Astrocyte (in vitro differentiated cells and primary cell): ENCODE measurements around the genes BBS1, ACTN3, RBM4 and GSTP1.

DNA sequence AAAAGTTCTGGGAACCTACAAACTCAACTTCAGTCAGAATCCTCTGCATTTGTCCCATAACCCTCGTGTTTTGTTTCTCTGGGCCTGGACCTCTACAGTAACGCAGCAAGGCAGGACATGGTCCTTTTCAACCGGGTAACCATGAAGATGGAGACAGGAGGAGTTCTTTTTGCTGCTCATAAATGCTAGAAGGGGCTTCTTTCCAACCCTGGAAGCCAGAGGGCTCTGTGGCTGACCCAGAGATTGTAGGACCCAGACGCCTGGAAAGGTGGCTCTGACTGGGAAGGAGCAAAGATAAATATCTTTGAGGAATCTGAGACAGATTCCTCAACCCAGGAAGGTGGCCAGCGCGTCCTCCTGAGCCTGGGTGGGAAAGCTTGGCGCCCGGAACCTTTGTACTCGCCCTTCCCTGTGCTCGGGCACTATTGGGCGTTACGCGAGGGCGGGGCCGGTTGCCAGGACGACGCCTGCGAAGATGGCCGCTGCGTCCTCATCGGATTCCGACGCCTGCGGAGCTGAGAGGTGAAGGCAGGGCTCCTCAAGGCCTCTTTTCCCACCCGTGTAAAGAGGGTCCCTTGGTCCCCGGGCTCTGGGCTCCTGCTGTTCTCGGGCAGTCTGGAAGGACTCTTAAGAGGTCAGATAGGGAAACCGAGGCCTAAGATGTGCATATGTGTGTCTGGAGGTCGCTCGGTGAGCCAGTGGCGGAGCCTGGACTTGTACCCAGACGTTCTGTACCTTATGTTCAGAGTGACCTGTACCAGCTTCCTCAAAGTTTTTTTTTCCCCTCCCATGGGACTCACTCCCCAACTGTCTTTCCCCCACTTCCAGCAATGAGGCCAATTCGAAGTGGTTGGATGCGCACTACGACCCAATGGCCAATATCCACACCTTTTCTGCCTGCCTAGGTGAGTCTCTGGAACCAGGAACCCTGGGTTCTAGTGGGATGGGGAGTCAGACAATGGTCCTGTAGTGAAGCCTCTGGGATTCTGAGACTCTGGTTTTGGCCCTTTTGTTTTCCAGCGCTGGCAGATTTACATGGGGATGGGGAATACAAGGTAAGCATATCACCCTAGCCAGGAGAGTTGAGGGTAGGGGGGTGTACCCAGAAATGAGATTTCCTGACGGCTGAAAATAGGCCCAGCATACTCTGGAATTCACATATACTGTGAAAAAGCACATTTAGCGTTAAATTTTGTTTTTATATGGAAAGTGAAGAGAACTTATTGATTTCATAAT lies at the start of gene BBS1:
Gene BBS1 (plus strand): TSS at position 451 of the 1,236 bp plus-strand sequence.
- PRO-cap, result bidirectional peak, plus-strand start at position 451 of the sequence, minus-strand start at position 366 of the sequence
- RRBS, 2 experiments, result 2% methylated on average over 8 of the region's 38 CpGs

DNA sequence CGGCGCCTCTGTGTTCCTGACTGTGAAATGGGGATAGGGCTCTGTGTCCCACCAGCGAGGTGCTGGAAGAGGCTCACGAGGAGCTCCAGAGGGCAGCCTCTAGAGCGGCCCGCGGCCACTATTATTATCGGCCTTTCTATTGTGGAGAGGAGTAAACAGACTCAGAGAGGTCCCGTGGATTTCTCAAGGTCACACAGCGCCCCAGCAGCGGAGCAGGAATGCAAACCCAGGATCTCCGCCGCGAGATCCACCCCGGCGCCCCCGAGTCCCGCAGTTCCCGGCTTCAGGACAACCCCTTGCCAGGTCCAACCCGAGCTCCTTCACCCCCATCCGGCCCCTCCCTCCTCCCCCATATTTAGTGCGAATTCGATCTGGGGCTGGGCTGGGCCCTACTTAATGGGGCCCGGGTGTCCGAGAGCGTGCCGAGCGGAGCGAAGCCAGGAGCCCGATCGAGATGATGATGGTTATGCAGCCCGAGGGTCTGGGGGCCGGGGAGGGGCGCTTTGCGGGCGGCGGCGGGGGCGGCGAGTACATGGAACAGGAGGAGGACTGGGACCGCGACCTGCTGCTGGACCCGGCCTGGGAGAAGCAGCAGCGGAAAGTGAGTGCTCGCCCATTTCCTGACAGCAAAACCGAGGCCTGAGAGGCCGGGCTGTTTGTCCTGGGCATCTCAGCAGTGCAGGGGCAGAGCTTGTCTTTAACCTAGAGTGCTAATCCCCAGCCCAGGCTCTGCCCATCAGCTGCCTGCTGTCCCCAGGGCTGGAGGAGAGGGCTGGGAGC lies at the start of gene ACTN3:
Gene ACTN3 (plus strand): TSS at position 420 of the 780 bp plus-strand sequence.
- PRO-cap, result no peak
- RRBS, 2 experiments, result 6 to 8% methylated on average over 24 of the region's 47 CpGs

DNA sequence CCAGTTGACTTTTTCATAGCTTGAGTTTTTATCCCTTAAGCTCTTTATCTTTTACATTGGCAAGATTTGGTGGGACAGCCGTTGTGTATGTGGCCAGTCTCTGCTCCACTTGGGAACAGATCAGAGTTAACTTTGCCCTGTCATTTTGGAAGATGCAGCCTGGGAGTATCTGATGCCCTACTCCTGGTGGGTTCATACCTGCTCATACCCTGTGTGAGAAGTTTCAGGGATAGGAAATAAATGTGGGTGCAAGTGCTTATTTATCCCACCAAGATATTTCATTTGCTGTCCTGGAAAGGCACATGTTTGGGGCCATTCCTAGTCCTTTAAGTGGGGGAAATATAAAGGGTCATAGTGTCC lies 1.6 kb downstream of the RBM14 start:
- PRO-cap, result no peak
- RRBS, 2 experiments, result no CpG with 5 or more reads among the region's 1 CpG

DNA sequence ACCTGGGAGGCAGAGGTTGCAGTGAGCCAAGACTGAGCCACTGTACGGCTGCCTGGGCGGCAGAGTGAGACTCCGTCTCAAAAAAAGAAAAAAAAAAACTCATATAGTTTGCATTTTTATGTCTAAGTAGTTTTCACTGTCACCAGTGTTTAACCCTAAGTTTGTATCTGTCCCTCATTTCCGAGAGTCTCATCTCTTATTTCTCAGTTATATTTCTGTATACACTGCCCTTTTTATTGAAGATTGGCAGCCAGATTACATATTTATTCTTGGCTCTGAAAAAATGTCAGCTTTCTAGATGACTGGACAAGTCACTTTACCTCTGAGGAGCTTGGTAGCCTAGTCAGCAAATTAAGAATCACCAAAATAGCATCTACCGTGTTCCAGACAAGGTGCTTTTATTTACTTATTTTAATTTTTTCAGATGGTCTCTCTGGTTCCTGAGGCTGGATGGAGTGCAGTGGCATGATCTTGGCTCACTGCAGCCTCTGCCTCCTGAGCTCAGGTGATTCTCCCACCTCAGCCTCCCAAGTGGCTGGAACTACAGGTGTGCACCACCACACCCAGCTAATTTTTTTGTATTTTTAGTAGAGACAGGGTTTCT lies 5.6 kb upstream of the RBM4 start:
- PRO-cap, result no peak
- RRBS, 2 experiments, result no CpG with 5 or more reads among the region's 5 CpGs

DNA sequence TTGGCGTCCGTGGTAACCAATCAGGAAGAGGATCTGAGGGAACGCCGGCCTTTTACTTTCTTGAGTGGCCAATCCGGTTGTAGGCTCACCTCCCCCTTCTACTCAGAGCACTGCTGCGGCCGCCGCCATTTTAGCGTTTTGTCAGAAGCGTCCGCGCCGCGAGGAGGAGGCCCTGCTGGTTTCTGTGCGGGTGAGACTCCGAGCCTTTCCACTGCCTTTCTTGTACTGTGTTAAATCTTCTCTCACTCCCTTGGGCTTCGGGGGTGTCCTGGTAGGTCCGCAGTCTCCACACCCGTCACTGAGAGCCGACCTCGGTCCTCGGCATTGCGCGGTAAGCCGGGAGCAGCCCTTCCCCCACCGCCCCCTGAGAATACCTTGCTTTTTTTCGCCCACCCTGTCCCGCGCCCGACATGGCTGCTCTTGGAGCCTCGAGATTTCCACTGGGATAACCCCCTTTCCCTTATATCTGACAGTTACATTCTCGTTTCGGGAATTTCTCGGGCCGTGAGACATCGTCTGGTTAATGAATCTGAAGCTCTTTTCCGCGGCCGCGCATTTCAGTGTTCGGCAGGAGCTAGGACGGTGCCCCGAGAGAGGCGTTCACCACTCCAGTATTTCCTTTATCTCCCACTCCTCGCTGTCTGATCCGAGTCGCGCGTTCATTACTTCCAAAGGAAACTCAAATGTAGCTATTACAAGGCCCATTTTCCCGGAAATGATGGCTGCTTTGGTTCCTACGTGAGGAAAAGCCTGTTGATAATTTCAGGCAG lies at the start of gene RBM4:
Gene RBM4 (plus strand): TSS at position 141 of the 770 bp plus-strand sequence.
- PRO-cap, result bidirectional peak, plus-strand start at position 144 of the sequence, minus-strand start outside the sequence; bidirectional peak, plus-strand start at position 553 of the sequence, minus-strand start at position 227 of the sequence
- RRBS, 2 experiments, result 2 to 4% methylated on average over 4 of the region's 51 CpGs

GRCh38 chr11:66686239-66686756 lies 8.6 kb upstream of the RBM4B start:
- PRO-cap, result no peak
- RRBS, 2 experiments, result 92 to 98% methylated on average over 3 to 4 of the region's 12 CpGs

DNA sequence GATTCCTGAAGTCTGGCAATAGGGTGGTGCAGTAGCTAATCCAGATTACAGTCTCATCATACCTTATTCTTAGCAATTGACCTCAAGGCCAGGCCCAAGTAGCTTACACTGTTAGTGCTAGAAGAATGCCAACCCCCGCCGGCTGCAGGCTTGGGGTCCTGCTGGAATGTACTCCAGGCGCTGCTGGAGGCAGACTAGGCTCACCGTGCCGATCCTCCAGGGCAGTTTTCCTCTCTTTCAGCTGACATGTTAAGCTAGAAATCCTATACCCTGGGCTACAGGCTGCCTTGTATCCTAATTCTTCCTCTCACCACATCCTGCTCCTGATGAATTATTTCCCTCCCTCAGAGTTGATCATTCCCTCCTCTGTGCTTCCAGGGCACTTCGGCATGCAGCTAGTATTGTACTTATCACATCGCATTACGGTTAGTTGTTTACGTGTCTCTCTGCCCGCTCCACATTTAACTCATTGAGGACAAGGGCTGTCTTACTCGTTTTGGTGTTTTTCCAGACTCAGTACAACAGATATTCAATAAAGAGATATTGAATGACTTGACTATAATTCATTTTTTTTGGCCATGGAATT lies 3.3 kb downstream of the SPTBN2 start:
- PRO-cap, result no peak
- RRBS, 2 experiments, result no CpG with 5 or more reads among the region's 11 CpGs

GRCh38 chr11:66951863-66952145 lies 6.4 kb downstream of the PC start:
- PRO-cap, result no peak
- RRBS, 2 experiments, result no CpG with 5 or more reads among the region's 6 CpGs

GRCh38 chr11:66953214-66953866 lies 4.8 kb downstream of the PC start:
- PRO-cap, result no peak
- RRBS, 2 experiments, result no CpG with 5 or more reads among the region's 10 CpGs

GRCh38 chr11:66956514-66957448 lies 1.4 kb downstream of the PC start:
- PRO-cap, result no peak
- RRBS, 2 experiments, result no CpG with 5 or more reads among the region's 20 CpGs

GRCh38 chr11:67118066-67118805 lies 827 bp upstream of the KDM2A start:
- PRO-cap, result unidirectional peak, minus-strand start at chr11:67118474
- RRBS, 2 experiments, result 8 to 10% methylated on average over 43 to 47 of the region's 80 CpGs

DNA sequence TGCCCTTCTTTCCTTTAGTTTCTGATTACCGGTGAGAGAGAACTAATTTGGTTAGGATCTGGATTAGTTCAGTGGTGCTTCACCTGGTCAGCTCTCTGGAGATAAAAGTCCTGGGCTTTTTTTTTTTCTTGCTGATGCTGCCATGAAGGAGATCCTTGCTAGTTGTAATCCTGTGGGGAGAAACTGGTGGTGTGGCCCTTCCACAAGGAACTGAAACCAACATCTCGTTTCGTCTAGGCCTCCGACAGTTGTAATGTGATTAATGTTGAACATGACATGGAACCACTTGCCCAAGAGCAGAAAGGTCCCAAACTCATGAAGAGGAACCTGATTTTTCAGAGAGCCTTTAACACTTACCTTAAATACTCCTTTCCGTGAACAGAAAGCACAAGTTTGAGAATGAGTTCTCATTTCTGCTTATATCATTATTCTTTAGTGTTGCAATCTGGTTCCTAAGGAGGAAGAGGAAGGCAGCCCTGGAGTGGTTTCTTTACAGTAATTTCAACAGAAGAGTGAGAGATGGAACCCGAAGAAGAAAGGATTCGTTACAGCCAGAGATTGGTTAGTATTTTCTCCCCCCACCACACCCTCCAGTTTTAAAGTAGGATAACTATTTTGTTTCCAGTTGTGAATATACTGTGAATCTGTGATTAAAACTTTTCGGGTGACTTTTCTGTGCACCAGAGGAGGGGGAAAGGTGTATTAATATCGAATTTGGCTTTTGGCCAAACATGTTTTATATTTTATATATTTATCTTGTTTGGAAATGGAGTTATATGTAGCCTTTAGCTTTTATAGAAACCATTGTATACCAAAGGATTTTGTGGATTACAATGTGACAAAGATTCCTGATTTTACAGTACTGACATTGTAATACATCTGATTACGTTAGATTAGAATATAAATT lies 2.0 kb downstream of the KDM2A start:
- PRO-cap, result no peak
- RRBS, 2 experiments, result no CpG with 5 or more reads among the region's 10 CpGs

GRCh38 chr11:67139896-67140251 lies 20.8 kb downstream of the KDM2A start:
- PRO-cap, result no peak
- RRBS, 2 experiments, result 89 to 98% methylated on average over 1 of the region's 7 CpGs

GRCh38 chr11:67256343-67256842 lies 9.9 kb upstream of the GRK2 start:
- PRO-cap, result no peak
- RRBS, 2 experiments, result no CpG with 5 or more reads among the region's 5 CpGs

GRCh38 chr11:67300902-67301961 lies 2.1 kb upstream of the SSH3 start:
- PRO-cap, result no peak
- RRBS, 2 experiments, result no CpG with 5 or more reads among the region's 46 CpGs

- PRO-cap, result no peak
- RRBS, 2 experiments, result 1 to 3% methylated on average over 4 of the region's 27 CpGs
Measured at GRCh38 chr11:67428699-67429813, 762 bp downstream of the RPS6KB2 start.

DNA sequence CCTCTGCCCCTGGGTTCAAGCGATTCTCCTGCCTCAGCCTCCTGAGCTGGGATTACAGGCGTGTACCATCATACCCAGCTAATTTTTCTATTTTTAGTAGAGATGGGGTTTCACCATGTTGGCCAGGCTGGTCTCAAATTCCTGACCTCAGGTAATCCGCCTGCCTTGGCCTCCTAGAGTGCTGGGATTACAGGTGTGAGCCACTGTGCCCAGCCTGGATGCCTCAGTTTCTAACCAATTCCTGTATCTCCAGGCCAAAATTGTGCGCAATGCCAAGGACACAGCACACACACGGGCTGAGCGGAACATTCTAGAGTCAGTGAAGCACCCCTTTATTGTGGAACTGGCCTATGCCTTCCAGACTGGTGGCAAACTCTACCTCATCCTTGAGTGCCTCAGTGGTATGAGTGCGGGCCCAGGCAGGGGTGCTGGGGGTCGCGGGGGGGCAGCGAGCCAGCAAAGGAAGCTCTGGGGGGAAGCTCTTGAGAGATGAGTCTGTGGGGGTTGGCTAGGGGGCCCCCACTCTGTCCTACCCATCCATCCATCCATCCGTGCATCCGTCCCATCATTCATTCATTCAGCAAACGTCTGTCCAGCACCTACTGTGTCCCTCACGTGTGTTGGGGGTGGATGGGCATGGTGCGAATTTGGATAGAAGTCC lies 3.0 kb downstream of the RPS6KB2 start:
- PRO-cap, result no peak
- RRBS, 2 experiments, result no CpG with 5 or more reads among the region's 15 CpGs

GRCh38 chr11:67440421-67441569 lies 2.5 kb downstream of the CORO1B start:
- PRO-cap, result no peak
- RRBS, 2 experiments, result no CpG with 5 or more reads among the region's 29 CpGs

DNA sequence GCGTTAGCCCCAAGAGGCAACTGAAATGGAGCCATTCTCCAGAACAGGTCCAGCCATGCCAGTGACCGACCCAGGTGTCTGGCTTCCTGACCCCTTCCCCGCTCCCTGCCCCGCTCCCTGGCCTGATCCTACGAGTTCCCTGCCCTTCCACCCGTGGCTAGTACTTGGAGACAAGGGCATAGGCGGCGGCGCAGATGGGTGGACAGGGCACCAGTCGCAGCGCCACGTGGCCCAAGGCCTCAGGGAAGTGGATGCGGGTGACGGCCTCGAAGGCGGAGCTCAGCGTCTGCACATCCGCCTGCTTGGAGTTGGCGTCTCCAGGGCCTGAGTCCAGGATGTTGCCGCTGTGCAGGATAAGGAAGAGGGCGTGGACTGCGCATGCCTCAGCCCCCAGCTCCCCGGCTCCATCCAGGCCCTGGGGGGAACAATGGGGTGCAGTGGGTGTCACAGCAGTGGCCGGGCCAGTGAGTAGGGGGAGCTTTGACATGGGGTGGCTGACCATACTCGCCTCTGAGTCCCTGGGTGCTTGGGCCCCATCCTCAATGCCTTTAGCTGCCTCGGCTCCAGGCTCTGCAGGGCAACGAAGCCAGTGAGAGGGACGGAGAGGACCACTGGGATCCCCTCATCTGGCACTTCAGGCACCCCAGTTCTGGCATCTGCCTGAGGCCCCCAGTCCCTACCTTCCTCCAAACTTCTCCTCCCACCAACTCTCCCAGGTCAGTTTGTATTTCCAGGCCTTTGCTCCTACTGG lies 6.6 kb downstream of the PITPNM1 start:
- PRO-cap, result no peak
- RRBS, 2 experiments, result 77 to 86% methylated on average over 2 of the region's 28 CpGs

DNA sequence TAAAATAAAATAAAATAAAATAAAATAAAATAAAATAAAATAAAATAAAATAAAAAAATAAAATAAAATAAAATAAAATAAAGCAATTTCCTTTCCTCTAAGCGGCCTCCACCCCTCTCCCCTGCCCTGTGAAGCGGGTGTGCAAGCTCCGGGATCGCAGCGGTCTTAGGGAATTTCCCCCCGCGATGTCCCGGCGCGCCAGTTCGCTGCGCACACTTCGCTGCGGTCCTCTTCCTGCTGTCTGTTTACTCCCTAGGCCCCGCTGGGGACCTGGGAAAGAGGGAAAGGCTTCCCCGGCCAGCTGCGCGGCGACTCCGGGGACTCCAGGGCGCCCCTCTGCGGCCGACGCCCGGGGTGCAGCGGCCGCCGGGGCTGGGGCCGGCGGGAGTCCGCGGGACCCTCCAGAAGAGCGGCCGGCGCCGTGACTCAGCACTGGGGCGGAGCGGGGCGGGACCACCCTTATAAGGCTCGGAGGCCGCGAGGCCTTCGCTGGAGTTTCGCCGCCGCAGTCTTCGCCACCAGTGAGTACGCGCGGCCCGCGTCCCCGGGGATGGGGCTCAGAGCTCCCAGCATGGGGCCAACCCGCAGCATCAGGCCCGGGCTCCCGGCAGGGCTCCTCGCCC lies at the start of gene GSTP1:
Gene GSTP1 (plus strand): TSS at position 489 of the 623 bp plus-strand sequence.
- PRO-cap, result bidirectional peak, plus-strand start at position 492 of the sequence, minus-strand start at position 247 of the sequence
- RRBS, 2 experiments, result 1 to 2% methylated on average over 9 to 18 of the region's 57 CpGs